Metastatic Liver Carcinoma in the Adrenal Gland (tissue), 2 donors: ENCODE results near the genes PLAC8L1 and SPINK1.

- PRO-cap, 2 experiments = no peak in any of the 2 experiments
Measured at GRCh38 chr5:143002050-143003227, 232.3 kb downstream of the ARHGAP26 start.

- PRO-cap, 2 experiments = no peak in any of the 2 experiments
Measured at GRCh38 chr5:143026241-143027151, 256.3 kb downstream of the ARHGAP26 start.

DNA sequence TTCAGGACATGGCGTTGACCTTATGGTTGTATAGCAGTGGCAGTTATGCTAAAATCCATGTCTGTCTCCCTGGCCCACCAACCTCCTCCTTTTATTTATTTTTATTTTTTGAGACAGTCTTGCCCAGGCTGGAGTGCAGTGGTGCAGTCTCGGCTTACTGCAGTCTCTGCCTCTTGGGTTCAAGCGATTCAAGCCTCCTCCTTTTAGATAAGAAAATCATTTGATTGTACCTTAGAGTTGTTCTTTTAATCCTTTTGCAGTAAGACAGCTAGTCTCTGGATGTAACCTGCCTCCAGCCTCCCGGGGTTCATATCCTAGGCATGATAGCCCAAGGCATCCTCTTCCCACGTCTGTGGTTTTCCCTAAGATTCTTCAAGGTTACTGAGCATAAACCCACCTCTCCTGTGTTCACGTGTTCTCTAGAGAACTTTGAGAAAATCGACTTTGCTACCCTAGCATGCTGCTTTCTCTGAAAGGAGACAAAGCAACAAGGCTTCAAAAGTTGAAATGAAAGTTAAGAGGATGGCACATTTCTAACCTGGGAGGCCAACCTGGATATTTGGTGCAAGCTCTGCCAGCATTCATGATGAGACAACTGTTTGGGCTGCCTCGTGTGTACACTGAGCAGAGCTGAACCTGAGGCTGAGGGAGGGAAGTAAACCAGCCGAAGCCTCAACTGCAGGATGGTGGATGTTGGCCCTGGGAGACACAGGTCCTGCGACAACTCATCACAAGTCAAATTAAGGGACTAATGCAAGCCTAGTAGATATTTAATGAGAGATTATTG is 261.7 kb downstream of the ARHGAP26 start:
- PRO-cap, 2 experiments = no peak in any of the 2 experiments

- PRO-cap, 2 experiments = no peak in any of the 2 experiments
Measured at GRCh38 chr5:143064105-143064773, 294.1 kb downstream of the ARHGAP26 start.

GRCh38 chr5:143102301-143102994 is 301.0 kb downstream of the NR3C1 start:
- PRO-cap, 2 experiments = no peak in any of the 2 experiments

DNA sequence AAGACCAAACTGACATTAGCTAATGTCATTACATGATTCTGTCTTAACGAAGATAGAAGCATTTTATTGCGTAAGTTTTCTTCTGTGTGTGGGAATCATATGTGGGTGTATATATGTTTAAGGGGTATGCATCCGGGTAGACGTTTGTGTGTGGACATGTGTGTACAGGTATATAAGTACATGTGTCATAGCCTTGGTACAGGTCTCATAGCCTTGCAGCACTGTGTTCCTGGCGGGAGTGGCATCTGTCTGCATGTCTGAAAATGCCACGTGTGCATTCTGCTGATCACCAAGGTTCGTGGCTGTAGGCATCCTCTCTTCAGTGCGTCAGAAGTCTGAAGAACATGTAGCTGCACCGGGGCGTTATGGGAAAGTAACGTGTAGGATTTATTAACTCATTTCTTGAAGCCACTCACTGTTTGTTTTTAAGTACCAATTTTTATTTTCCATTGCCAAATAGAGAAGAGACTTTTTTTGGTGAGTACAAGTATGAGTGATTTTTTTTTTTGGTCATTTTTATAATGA is 298.0 kb downstream of the NR3C1 start:
- PRO-cap, 2 experiments = no peak in any of the 2 experiments

DNA sequence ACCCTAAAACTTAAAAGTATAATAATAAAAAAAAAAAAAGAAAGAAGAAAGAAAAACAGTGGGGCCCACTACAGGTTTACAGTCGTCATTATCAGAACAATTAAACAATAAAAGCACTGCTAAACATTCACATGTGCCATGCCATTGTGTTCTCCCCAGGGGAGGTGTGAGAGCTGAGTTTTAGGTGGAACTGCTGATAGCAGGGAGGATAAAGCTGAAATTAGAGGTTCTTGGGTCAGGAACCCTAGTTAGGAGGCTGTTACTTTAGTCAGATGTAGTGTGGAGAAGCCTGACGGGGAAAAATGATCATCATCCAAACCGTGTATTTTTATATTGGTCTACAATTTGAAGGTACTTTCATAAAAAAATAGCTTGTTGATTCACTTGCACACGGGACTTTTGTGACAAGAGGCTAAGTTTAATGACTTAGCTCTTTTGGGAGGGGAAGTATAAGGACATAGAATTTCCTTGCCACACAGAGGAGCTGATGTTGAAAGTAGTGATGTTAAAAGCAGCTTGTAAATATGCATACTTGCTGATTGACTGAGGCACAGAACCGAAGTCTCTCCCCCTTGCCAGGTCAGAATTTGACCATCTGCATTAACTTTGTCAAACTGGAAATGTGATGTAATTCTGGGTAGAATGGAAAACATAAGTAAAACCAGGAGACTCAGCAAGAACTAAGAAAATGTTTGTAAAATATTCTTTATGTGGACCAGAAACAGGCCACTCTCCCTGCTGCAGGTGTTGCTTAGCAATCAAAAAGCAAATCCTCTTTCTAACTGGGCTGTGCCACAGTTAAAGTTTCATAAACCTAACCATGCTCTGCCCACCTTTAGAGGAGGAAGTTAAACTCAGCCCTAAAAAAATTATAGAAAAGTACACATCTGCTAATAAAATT is 284.3 kb downstream of the NR3C1 start:
- PRO-cap, 2 experiments = no peak in any of the 2 experiments

DNA sequence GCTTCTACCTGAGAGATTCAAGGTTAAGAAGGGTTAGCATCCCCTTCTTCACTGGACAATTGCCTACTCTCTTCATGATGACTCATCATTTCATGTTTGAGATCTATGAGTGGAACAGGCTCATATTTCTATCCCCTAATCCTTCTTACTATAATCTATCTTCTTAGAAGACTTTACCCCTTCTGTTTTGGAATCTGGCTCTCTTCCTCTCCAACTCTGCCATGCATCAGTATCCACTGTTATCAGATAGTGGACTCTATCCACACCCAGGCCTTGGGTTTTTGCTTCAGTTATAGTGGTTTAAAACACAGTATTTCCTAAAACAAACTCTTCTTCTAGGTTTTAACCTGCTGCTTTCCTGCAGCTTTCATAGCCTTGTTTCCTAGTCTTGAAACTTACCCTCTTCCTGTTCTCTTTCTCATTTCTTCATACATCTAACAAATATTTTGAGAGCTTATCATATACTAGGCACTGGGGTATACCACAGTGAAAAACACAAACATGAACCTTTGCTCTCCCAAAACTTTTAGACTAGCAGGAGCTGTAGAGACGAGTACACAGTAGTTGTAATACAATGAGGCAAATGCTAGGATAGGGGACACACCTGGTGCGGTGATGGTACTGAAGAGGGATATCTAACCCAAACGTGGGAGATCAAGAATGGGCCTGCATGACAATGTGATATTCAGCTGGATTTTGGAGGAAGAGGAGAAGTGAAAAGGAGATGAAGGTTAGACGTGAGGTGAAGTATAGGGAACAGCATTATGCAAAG is 54.0 kb downstream of the NR3C1 start:
- PRO-cap, 2 experiments = no peak in any of the 2 experiments

DNA sequence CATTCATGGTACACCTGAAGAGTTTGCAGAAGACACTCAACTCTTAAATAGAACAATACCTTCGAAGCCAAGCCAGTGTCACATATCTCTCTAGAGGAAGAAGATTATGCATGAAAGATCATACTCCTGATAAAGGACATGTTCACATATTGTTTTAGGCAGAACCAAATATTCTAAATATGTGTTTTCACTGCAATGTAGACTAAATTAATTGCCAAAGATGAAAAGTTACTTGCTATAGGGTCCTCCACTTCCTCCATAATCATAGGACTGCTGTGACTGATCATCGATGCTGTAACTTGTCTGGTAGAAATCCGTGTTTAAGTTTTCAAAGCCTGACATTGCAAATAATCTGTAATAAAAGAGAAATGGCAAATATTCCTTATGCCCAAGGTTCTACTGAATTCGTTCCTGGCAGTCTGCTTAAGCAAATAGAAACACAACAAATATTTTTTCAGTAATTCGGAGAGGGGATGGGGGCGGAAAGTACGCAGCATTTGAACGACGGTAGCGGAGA is 787 bp downstream of the YIPF5 start:
- PRO-cap, 2 experiments = no peak in any of the 2 experiments

DNA sequence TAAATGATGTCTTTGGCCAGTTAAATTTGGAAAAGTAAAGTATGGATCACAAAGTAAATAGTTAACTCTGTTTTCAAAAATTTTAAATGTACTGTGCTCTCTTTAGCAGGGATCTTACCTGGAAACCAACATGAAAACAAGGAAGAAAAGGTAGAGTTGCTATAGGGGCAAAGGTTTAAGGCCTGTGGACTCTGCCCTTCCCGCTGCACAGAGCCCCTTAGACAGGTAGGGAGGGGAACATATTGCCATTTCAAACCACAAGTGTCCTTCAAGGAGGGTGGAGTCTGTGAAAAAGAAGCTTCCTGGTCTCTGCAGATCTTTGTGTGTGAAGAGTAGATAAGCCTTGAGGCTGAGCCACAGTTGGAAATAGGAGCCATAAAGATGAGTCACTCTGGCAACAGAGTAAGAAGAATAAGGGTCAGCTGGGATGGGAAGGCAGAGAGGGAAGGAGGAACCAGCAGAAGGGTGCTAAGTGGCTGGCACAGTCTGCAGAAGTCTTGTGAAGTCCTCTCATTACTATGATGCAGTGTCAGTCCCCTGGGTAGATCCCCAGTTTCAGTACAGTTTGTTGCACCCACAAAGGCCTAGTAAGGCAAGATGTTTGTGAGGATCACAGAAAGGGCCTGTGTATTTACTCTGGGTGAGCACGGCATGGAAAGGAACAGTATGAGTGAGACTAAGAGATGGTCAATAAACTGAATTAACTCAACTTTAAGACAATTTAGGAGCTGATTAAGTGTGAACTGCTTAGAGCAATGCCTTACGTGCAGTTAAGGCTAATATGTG is 18.1 kb downstream of the GRXCR2 start:
- PRO-cap, 2 experiments = no peak in any of the 2 experiments

DNA sequence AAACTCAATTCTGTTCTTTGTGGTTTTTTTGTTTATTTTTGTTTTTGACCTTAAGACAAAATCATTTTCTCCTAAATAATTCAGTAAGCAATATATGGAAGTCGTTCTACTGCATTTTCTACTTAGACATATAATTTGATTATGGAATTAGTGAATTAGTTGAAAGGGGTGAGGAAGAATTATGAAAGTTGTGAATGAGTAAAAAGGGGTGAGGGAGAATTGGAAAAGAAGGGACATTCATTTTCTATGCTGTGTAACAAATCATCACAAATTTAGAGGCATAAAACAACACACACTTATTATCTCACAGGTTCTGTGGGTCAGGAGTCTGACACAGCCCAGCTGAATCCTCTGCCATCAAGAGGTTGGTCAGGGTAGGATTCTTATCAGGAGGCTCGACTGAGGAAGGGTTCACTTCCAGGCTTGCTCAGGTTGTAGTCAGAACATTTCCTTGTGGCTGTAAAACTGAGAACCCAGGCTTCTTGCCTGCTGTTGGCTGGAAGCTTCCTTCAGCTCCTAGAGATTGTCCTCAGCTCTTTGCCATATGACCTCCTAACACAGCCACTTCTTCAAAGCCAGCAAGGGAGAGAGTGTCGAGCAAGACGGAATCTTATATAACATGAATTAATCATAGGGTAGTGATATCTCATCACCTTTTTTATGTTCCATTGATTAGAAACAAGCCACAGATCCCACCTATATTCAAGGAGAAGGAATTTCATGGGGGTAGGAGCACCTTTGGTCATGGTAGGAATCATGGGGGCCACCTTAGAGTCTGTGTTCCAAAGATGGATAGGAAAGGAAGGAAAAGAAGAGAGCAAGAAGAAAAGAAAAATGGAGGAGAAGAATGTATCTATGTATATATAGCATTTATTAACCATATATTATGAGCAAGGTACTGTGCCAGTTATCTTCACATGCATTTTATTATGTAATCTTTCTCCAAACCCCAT is 37.6 kb downstream of the SH3RF2 start:
- PRO-cap, 2 experiments = no peak in any of the 2 experiments

GRCh38 chr5:146071059-146071831 is 34.1 kb downstream of the PLAC8L1 start:
- PRO-cap, 2 experiments = no peak in any of the 2 experiments

DNA sequence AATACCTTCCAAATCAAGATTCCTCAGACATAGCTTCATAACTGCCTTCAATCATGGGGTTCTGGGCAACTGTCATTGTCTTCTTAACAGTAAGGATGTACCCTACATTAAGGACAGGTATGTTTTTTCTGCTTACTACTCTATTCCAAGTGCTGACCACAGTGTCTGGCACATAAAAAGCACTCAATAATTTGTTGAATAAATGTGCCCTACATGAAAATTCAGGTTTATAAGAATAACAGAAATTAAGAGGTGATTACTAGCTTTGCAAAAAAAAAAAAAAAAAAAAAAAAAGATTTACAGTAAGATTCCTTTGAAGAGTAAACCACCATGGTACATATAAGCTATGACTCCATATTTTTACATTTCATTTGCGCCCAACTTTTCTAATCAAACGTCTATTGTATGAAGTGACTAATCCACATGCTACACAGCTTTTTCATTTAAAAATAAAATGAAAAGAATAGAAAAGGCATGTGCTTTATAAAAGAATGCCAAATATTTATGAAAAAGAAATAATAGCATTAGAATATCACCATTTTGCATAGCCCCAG is at the start of gene PLAC8L1:
TSS of gene PLAC8L1 (minus strand) at position 268 of the 554 bp plus-strand sequence.
- PRO-cap, 2 experiments = no peak in any of the 2 experiments

DNA sequence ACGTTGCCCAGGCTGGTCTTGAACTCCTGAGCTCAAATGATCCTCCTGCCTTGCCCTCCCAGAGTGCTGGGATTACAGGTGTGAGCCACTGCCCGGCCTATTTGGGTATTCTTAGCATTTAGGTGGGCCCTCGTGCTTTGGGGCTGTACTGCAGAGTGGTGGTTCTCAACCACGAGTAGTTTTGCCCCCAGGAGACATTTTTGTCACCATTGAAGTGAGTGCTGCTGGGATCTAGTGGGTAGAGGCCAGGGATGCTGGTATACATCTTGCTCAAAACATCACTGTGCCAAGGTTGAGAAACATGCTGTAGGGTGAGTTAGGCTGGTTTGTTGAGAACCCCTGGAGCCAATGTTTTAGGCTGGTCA is 24.8 kb downstream of the GPR151 start:
- PRO-cap, 2 experiments = no peak in any of the 2 experiments

- PRO-cap, 2 experiments = no peak in any of the 2 experiments
Measured at GRCh38 chr5:146510366-146511109, 5.5 kb downstream of the GPR151 start.

GRCh38 chr5:146919156-146919771 is 40.7 kb upstream of the PPP2R2B start:
- PRO-cap, 2 experiments = no peak in any of the 2 experiments

- PRO-cap, 2 experiments = peak in 1 of 2 experiments; most common plus-strand start chr5:147509198 (in 1)
Measured at GRCh38 chr5:147508822-147509759, 777 bp downstream of the DPYSL3 start.

DNA sequence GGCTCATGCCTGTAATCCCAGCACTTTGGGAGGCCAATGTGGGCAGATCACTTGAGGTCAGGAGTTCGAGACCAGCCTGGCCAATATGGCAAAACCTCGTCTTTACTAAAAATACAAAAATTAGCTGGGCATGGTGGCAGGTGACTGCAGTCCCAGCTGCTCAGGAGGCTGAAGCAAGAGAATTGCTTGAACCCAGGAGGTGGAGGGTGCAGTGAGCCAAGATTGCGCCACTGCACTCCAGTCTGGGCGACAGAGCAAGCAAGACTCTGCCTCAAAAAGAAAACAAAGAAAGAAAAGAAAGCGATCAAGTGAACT is 43.9 kb upstream of the DPYSL3 start:
- PRO-cap, 2 experiments = no peak in any of the 2 experiments

GRCh38 chr5:147831362-147832011 is at the start of gene SPINK1:
Gene SPINK1, minus strand, starts transcription at chr5:147831671.
- PRO-cap, 2 experiments = peak in 2 of 2 experiments; most common plus-strand start chr5:147831771 (in 1); most common minus-strand start chr5:147831637 (in 2)

DNA sequence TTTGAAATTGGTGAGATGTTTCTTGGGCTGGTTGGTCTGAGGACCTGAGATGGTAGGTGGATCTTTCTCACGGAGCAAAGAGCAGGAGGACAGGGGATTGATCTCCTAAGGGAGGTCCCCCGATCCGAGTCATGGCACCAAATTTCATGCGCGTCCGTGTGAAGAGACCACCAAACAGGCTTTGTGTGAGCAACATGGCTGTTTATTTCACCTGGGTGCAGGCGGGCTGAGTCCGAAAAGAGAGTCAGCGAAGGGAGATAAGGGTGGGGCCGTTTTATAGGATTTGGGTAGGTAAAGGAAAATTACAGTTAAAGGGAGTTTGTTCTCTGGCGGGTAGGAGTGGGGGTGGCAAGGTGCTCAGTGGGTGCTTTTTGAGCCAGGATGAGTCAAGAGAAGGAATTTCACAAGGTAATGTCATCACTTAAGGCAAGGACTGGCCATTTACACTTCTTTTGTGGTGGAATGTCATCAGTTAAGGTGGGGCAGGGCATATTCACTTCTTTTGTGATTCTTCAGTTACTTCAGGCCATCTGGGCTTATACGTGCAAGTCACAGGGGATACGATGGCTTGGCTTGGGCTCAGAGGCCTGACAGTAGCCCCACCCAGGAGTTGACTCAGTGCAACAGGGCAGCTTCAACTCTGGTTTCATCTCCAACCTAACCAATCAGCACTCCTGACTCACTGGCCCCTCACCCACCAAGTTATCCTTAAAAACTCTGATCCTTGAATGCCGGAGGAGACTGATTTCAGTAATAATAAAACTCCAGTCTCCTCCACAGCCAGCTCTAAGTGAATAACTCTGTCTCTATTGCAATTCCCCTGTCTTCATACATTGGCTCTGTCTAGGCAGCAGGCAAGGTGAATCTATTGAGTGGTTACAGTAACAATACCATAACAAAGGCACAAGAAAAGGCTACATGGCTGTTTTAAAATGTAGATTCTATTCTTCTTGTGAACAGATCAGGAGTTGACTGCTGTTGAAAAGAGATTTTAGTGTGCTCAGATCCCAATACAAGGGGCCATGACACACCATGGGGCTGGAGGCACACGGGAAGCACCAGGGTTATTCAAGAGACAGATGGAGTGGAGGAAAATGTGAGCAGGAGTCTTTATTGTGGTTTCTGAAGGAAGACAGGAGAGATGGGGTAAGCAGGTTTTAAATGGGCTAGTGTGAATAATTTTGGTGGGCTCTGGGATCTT is 4.2 kb upstream of the SCGB3A2 start:
- PRO-cap, 2 experiments = no peak in any of the 2 experiments